Epithelial cell of esophagus (primary cell): ENCODE data around the genes CDKN2A, TOPORS and NDUFB6.

GRCh38 chr9:21854417-21855477, 52.3 kb downstream of the MTAP start:
- RRBS: 40% methylated on average over 4 of the region's 16 CpGs

- RRBS: 2% methylated on average over 13 of the region's 76 CpGs
These were observed at the start of gene CDKN2A for GRCh38 chr9:21974283-21975497. Gene CDKN2A (minus strand): TSS chr9:21974857.

DNA sequence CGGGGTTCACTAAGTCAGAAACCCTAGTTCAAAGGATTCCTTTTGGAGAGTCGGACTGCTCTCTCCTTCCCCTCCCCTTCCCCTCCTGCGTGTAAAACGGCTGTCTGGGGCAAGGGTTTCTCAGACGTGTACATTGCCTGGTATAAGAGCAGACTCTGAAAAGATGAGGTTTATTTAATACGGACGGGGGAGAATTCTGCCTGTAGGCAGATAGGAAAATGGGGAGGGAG, 756 bp upstream of the CDKN2A start:
- RRBS: no CpG with 5 or more reads among the region's 7 CpGs

- RRBS: no CpG with 5 or more reads among the region's 3 CpGs
These were observed 391.3 kb downstream of the ELAVL2 start for GRCh38 chr9:23434747-23435194.

DNA sequence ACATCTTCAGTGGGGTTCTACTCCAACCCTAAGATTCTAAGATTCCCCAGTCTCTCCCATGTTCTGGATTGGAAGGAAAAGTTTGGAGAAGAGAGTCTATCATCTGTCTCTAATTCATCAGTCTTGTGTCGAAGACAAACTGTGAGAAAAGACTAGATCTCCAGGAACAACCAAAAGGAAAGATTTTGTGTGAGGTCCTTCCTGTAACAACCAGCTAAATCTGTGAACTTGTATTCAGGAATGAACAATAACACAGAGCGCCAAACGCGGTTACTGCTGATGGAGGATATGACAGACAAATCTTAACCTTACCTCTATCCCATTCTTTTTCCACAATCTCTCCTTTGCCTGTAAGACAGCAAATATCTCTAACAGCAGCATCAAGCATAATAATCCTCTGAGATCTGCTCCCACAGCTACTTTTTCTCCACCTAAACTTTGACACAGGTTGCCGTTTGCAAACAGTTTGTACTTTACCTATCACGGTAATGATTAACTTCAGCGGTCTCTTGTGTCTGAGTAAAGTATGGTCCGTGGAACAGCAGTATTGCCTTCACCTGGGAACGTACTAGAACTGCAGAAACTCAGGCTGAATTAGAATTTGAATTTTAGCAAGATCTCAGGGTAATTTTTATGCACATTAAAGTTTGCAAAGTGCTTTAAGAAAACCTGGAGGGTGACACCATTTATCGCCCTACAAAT, 387.6 kb downstream of the ELAVL2 start:
- RRBS: no CpG with 5 or more reads among the region's 10 CpGs

- RRBS: no CpG with 5 or more reads among the region's 1 CpG
These were observed 316.0 kb upstream of the IZUMO3 start for GRCh38 chr9:24861604-24862154.

DNA sequence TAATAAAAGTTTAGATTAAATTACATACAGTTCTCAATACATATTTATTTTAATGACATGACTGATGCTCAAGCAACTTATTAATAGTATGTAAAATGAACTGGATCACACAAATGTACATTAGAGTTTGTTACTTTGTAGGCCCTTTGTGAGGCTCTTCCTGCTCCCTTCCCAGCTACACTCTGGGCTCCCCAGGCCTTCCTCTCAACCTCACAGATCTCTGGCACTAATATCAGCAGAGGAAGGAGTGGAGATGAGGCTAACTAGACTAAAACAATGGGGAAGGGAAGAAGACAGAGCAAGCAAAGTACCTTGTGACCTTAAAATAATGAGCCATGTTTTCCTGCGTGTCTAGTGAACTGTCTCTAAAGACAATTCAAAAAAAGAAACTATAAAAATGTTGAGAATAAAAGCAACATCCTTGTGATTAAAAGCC, 30.3 kb upstream of the TEK start:
- RRBS: no CpG with 5 or more reads among the region's 1 CpG

- RRBS: no CpG with 5 or more reads among the region's 1 CpG
These were observed 575 bp downstream of the TEK start for GRCh38 chr9:27109634-27109965.

- RRBS: no CpG with 5 or more reads among the region's 7 CpGs
These were observed 83.4 kb downstream of the TEK start for GRCh38 chr9:27192466-27192828.

DNA sequence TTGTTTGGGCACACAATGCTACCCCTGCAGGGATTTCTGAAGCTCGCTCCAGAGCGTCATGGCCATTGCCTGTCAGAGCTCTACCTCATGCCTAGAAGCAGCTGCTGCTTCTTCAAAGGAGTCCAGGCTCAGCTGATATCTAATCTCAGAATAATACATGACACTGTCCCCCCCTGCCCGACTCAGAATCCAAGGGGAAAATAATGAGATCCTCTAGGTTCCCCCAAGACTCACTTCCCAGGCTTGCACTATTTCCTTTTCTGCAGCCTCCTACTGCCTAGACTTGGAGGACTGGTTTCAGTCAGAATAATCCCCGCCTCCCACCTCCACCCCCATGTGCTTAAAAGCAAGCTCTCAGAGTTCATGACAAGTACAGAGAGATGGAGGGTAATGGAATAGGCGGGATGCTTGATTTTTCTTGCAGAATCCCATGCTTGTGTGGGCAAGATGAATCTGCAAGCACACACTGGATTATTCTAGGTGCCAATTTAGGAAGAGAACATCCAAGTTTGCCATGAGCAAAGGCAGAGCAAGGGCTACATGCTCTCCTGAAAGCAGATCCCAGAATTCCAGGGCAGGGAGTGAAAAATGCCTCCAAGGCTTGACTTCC, 97.5 kb upstream of the IFNK start:
- RRBS: no CpG with 5 or more reads among the region's 5 CpGs

GRCh38 chr9:27570921-27571342, 2.3 kb downstream of the C9orf72 start:
- RRBS: no CpG with 5 or more reads among the region's 3 CpGs

DNA sequence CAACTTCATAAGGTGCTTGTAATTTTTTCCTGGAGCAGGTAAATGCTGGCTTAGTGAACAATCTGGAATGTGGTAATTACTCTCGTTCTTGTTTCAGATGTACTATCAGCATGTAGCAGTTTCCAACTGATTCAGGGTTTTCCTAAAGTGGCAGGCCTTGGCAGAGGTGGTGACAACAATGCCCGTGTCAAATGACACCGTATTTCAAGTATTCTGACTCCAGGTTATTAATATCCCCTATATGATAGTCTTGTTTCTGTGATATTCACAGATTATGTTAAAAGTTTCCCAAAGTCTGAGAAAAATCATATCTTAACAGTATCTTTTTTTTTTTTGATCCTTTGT, 1.2 kb downstream of the C9orf72 start:
- RRBS: no CpG with 5 or more reads among the region's 3 CpGs

DNA sequence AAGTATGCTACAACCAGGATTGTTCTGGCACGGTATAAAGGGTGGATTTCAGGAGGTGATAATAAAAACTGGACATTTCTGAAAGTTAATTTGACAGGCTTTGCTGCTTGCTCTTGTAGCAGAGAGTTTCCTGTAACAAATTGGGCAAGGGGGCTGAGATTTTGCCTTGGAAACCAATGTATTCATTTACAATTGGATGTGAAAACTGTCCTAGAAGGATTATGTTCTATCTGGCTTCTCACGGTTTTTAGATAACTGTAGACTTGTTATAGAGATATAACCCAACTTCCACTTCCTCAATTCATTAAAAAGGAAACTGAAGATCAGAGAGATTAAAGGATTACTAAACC, 129.8 kb upstream of the C9orf72 start:
- RRBS: no CpG with 5 or more reads among the region's 2 CpGs

DNA sequence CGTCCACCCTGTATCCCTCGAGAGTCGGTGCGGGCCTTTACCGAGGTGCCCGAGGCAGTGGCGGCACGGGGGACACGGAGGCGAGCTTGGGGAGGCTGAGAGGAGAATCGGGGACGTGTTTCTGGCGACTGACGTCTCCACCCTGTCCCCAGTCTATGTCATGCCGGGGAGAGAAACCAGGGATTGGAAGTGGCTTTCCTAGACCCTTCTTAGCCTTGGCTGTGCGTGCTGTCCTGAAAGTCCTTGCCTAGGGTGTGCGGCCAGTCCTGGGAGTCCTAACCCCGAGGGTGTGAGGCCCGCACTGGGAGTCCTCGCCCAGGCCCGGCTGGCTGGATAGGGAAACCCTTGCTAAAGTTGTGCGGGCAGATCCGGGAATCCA, 326 bp downstream of the ACO1 start:
- RRBS: 7% methylated on average over 4 of the region's 23 CpGs

DNA sequence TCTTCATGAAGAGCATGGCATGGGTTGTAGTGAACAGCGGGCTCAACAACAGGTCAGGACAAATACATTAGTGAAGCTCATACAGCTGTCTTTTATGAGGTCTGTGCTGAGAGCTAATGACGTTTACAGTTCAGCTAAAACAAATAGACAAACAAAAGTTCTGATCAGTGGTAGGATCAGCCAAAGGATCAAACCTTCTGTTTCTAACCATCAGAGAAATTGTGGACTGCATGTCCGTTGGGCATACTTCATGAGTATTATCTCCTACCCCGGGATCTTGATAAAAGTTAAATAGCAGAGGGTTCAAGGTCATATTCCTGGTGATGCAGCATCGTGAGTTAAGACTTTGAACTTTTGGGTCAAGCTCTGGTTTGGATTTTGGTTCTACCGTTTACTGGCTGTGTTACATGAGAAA, 37.9 kb downstream of the ACO1 start:
- RRBS: no CpG with 5 or more reads among the region's 6 CpGs

GRCh38 chr9:32552072-32553124, at the start of gene TOPORS:
Gene TOPORS (minus strand): TSS chr9:32552586.
- RRBS: 1% methylated on average over 10 of the region's 49 CpGs

- RRBS: 3% methylated on average over 3 of the region's 33 CpGs
These were observed at the start of gene NDUFB6 for GRCh38 chr9:32573011-32573443. Gene NDUFB6 (minus strand): TSS chr9:32573159.

- RRBS: no CpG with 5 or more reads among the region's 12 CpGs
These were observed 733 bp downstream of the APTX start for GRCh38 chr9:33000710-33001079.

- RRBS: no CpG with 5 or more reads among the region's 5 CpGs
These were observed 5.3 kb downstream of the DNAJA1 start for GRCh38 chr9:33030241-33030889.

GRCh38 chr9:33082096-33082603, 5.7 kb upstream of the SMU1 start:
- RRBS: no CpG with 5 or more reads among the region's 5 CpGs